H1 (cell line): ENCODE measurements around a stretch of chr11.

GRCh38 chr11:95232151-95232786 is 1.3 kb upstream of the SESN3 start:
- RRBS = 2% methylated on average over 3 of the region's 32 CpGs
CAGE:
- cytosol, long polyA plus RNA = no peak
- long polyA plus RNA = no peak
- nucleus, long polyA plus RNA = no peak

DNA sequence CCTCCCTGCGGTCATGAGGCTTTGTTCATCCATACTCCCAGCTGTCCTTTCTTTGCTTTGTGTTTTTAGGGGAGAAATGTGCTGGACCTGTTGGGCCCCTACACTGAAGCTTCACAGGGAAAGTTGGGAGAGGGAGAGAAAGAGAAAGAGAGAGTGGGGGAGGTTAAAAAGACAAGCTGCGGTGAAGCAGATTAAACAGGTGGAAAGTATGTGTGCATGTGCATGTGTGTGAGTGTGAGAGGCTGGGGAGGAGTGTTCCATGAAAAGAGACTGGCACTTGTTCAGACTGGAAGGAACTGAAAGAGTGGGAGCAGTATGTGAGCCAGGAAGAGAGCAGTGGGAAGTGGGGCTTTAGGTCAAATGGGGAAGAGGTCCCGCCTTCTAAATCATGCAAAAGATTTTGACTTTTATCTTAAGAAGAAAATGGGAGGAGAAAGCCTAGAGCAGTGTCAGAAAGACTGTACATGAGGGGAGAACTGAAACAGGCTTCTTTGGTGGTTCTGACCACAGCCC is 17.9 kb upstream of the SESN3 start:
- RRBS = no CpG with 5 or more reads among the region's 3 CpGs
CAGE:
- cytosol, long polyA plus RNA = no peak
- long polyA plus RNA = no peak
- nucleus, long polyA plus RNA = no peak

DNA sequence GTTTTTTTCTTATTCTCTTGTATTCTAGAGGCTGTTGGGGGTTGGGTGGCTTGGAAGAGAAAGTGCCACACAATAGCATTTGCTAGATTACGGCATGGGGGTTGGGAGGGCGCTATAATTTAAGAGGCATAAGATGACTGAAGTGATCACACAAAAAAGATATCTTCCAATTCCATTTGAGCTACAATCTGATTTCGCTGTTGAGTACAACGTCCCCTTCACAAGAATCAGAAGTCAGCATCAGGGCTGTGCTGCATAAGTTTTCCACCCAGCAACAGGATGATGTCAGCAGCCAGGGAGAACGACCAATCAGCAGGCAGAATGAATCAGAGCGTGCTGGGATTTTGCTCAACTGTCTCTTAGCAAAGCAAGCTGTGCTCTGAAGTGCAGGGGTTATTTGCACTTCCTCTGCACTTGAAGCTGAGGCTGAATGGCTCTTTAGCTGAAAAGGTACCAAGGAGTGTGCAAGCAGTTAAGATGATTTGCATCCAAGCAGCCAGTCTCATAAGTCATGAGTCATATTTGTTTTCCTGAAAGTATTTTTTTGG is 23.2 kb upstream of the SESN3 start:
- RRBS = no CpG with 5 or more reads among the region's 6 CpGs
CAGE:
- cytosol, long polyA plus RNA = no peak
- long polyA plus RNA = no peak
- nucleus, long polyA plus RNA = no peak

- RRBS = no CpG with 5 or more reads among the region's 8 CpGs
CAGE:
- cytosol, long polyA plus RNA = no peak
- long polyA plus RNA = no peak
- nucleus, long polyA plus RNA = no peak
These were observed 51.3 kb upstream of the SESN3 start for GRCh38 chr11:95282024-95282913.

DNA sequence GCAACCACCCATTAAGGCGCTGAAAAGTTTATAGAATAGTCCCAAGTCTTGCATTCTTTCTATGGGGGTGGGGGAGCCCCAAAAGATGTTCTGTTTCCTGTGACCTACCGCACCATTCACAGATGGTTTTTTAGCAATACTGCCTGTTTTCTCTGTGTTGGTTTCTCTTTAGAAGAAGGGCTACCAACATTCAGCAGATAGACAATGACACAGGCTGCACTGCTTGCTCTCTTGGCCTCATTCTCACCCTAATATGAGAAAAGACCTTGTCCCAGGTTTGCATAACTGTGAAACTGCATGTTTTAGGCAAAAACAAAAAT is 86.5 kb downstream of the FAM76B start:
- RRBS = no CpG with 5 or more reads among the region's 2 CpGs
CAGE:
- cytosol, long polyA plus RNA = no peak
- long polyA plus RNA = no peak
- nucleus, long polyA plus RNA = no peak

DNA sequence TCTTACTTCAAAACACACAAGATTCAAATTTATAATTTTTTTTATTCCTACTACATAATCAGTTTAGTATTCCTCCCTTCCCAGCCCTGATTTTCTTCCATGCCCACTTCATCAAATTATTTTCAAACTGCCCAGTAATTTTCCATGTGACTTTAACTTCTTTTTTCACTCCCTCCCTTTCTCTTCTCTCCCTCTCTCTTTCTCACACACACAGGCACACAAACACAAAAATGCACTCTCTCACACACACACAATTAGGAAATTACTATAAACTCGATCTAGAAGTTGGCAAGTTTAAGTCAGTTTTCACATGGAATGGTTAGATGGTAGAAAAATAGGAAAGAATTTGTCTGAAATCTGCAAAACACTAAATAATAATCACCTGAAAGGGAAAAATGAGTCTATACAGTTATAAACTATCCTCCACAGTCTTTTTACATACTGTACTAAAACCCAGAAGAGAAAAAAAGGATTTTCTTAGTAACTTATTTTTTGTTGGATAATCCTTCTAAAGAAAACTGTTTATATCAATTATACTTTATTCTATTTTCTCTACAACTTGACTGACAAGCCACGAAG is 47.2 kb downstream of the MTMR2 start:
- RRBS = no CpG with 5 or more reads among the region's 2 CpGs
CAGE:
- cytosol, long polyA plus RNA = no peak
- long polyA plus RNA = no peak
- nucleus, long polyA plus RNA = start-site peak on the minus strand centred at position 226 of the sequence, 108 bp wide, 10 reads; start-site peak on the minus strand centred at position 405 of the sequence, 45 bp wide, 5 reads

DNA sequence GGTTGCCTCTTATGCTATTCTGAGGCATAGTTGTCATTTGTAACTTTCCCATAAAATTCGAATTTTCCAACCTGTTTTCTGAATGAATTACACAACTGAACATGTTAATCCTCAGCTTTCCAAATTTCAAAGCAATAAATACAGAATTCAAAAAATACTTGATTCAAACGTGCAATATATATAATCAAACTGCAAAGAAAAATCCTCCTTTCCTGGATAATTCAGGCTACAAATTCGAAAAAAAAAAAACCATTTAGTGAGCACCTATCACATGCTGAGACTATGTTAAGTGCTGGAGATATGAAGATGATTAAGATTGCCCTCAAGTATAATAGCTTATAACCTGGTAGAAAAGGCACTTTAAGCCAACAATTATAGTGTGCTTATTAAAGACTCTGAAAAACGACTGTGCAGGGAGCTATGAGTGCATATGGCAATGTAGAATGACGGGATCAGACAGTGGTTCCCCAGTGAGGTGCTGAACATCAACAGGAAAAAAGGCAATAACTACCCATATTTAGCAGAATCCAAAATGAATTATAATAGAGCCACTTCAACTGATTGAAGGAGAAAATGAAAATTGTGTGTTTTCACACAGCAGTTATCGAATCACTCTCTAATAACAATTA is 1.5 kb downstream of the MTMR2 start:
- RRBS = no CpG with 5 or more reads among the region's 6 CpGs
CAGE:
- cytosol, long polyA plus RNA = no peak
- long polyA plus RNA = no peak
- nucleus, long polyA plus RNA = no peak

- RRBS = no CpG with 5 or more reads among the region's 5 CpGs
CAGE:
- cytosol, long polyA plus RNA = no peak
- long polyA plus RNA = no peak
- nucleus, long polyA plus RNA = no peak
These were observed 434 bp upstream of the MTMR2 start for GRCh38 chr11:95924279-95924802.

GRCh38 chr11:96154646-96155492 is 188.1 kb downstream of the MAML2 start:
- RRBS = no CpG with 5 or more reads among the region's 8 CpGs
CAGE:
- cytosol, long polyA plus RNA = no peak
- long polyA plus RNA = no peak
- nucleus, long polyA plus RNA = no peak

DNA sequence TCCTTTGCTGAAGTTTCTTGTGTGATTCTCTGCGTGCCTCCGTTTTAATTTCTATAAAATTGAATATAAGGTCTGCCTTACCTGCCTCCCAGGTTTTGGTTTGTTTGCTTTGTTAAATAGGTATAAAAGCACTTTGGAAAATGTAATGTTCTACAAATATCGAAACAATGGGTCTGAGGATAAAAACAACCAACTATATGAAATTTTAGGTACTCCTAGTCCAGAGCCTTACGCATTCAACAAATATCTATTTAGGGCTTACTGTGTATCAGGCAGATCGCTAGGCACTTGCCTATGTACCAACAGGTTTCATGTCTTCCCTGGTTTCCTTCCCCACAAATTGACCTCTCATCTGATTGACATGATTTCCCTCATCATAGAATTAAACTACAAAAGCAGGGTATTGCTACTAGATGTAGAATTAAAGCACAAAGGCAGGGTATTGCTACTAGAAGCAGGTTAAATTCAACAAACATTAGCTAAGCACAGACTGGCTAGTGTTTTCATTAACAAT is 160.8 kb downstream of the MAML2 start:
- RRBS = no CpG with 5 or more reads among the region's 5 CpGs
CAGE:
- cytosol, long polyA plus RNA = no peak
- long polyA plus RNA = no peak
- nucleus, long polyA plus RNA = no peak

DNA sequence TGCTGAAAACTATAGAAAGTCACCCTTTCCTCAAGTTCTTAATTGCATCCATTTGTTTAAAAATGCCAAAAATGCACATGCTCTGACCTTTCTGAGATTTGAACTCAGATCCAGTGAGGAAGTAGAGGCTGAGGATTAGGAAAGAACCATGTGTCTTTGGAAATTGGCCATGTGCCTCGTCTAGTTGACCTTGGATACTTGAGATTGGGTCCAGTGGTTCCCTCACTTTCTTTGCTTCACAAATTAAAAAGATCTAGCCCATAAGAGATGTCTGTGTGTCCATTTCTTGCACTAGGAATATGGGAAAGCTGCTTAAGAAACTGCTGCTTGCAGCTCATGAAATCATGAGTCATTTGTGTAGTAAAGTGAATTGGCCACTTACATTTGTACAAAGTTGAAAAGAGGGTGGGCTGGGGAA is 128.2 kb downstream of the MAML2 start:
- RRBS = no CpG with 5 or more reads among the region's 1 CpG
CAGE:
- cytosol, long polyA plus RNA = no peak
- long polyA plus RNA = no peak
- nucleus, long polyA plus RNA = no peak

DNA sequence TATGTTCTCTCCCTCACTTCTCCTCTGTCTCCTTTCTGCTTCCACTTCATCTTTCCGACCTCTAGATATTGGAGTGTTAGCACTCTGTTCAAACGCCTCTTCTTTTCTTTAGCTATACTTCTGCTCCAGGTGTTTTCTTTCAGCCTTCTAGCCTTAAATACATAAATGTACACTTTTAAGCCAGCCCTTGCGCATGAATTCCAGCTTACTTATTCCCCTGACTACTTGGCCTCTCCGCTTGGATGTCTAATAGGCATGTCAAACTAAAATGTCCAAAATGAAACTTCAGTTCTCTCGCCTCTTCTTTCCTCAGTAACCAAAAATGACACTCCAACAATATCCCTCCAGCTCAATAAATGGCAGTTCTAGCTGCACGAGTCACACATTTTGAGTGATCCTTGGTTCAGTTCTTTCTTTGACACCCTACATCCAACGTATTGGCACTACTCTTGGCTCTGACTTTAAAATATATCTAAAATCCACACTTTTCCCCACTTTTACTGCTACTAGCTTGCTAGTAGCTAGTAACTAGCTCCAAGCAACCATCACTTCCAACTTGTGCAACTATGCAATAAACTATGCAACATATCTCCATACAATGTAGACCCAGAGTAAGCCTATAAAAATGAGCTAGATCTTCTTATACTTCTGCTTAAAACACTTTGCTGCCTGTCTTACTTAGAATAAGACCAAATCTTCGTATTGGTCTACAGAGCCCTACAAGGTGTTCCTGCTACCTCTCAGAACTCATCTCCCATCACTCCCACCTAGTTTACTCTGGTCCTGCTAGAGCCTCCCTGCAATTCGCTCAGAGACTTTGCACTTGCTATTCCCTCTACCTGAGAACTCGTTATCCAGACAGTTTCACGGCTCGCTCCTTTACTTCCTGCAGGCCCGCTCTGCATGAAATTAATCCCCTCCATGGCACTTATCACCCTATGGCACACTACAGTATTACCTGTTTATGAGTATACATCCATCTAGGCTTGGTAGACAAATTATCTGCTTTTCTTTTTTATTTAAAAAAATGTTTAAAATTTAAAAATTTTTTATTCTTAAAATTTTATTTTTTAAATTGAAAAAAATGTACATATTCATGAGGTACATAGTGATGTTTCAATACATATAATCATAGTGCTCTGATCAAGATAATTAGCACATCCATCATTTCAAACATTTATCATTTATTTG is 93.4 kb downstream of the MAML2 start:
- RRBS = no CpG with 5 or more reads among the region's 13 CpGs
CAGE:
- cytosol, long polyA plus RNA = no peak
- long polyA plus RNA = no peak
- nucleus, long polyA plus RNA = start-site peak on the minus strand centred at position 550 of the sequence, 118 bp wide, 6 reads

- RRBS = no CpG with 5 or more reads among the region's 9 CpGs
CAGE:
- cytosol, long polyA plus RNA = no peak
- long polyA plus RNA = no peak
- nucleus, long polyA plus RNA = no peak
These were observed 97.4 kb downstream of the JRKL start for GRCh38 chr11:96487165-96487753.

- RRBS = no CpG with 5 or more reads among the region's 1 CpG
CAGE:
- cytosol, long polyA plus RNA = no peak
- long polyA plus RNA = no peak
- nucleus, long polyA plus RNA = no peak
These were observed 517.0 kb downstream of the JRKL start for GRCh38 chr11:96906835-96907108.

DNA sequence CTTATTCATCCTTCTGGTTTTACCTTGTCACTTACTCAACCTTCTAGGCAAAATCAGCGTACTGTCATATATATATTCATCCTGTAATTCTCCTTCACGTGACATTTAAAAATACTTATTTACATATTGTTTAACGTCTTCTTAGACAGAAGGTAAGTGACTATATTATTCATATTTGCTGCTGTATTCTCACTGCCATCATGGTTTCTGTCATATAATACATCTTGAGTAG is 1084.4 kb downstream of the JRKL start:
- RRBS = no CpG with 5 or more reads among the region's 3 CpGs
CAGE:
- cytosol, long polyA plus RNA = no peak
- long polyA plus RNA = no peak
- nucleus, long polyA plus RNA = no peak

DNA sequence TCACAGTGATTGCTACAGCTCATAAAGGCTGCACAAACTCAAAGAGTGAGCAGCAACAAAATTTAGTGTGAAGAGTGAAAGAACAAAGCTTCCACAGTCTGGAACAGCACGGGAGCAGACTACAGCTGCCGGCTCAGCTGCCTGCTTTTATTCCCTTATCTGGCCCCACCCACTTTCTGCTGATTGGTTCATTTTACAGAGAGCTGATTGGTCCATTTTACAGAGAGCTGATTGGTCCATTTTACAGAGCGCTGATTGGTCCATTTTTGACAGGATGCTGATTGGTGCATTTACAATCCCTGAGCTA is 836.0 kb upstream of the CNTN5 start:
- RRBS = no CpG with 5 or more reads among the region's 3 CpGs
CAGE:
- cytosol, long polyA plus RNA = no peak
- long polyA plus RNA = no peak
- nucleus, long polyA plus RNA = no peak

- RRBS = no CpG with 5 or more reads among the region's 9 CpGs
CAGE:
- cytosol, long polyA plus RNA = no peak
- long polyA plus RNA = no peak
- nucleus, long polyA plus RNA = no peak
These were observed 87.1 kb downstream of the ARHGAP42 start for GRCh38 chr11:100774150-100774698.

GRCh38 chr11:100860551-100861102 is 173.5 kb downstream of the ARHGAP42 start:
- RRBS = no CpG with 5 or more reads among the region's 5 CpGs
CAGE:
- cytosol, long polyA plus RNA = no peak
- long polyA plus RNA = no peak
- nucleus, long polyA plus RNA = no peak

DNA sequence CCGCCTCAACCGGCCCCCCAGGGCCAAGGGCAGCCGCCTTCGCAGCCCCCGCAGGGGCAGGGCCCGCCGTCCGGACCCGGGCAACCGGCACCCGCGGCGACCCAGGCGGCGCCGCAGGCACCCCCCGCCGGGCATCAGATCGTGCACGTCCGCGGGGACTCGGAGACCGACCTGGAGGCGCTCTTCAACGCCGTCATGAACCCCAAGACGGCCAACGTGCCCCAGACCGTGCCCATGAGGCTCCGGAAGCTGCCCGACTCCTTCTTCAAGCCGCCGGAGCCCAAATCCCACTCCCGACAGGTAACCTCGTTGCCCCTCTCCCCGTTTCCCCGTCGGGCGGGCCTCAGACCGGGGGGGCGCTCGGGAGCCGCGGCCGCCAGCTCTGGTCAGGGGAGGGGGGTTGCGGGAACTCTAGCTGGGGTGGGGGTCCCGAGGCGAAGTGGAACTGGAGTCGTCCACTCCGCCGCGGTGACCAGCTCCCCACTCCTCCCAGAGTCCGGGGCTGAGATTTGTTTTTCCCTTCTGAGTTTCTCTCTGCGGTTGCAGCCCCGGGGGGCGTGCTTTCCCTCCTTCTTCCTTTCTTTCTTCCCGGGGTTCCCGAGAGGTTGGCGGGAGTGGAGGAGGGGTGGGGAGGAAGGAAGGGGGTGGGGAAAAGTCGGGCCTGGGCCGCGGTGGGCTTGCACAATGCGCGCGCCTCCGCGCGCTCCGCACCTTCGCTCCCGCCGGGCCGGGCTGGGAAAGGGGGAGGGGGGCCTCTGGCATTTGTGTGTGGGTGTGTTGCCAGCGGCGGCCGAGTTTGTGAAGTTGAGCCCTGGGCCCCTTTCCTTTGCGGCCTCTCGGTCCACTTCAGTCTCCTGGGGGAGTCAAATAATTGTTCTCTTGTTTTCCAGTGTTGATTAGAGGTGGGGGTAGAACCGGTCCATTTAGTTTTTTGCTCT is 892 bp downstream of the YAP1 start:
- RRBS = 1% methylated on average over 24 of the region's 80 CpGs
CAGE:
- cytosol, long polyA plus RNA = start-site peak on the plus strand centred at position 197 of the sequence, 56 bp wide, 30 reads; start-site peak on the minus strand centred at position 300 of the sequence, 18 bp wide, 16 reads; start-site peak on the minus strand centred at position 508 of the sequence, 86 bp wide, 29 reads; start-site peak on the plus strand centred at position 859 of the sequence, 359 bp wide, 17 reads
- long polyA plus RNA = no peak
- nucleus, long polyA plus RNA = start-site peak on the minus strand centred at position 300 of the sequence, 18 bp wide, 23 reads; start-site peak on the minus strand centred at position 549 of the sequence, 118 bp wide, 105 reads; start-site peak on the plus strand centred at position 737 of the sequence, 114 bp wide, 18 reads

- RRBS = no CpG with 5 or more reads among the region's 4 CpGs
CAGE:
- cytosol, long polyA plus RNA = no peak
- long polyA plus RNA = no peak
- nucleus, long polyA plus RNA = start-site peak on the plus strand at chr11:102183224-102183271, 5 reads
These were observed 72.7 kb downstream of the YAP1 start for GRCh38 chr11:102182691-102183682.